ENCODE results near the genes AQP12A and ANO7.

- PRO-cap: no peak
These were observed 7.1 kb downstream of the RNPEPL1 start for GRCh38 chr2:240575164-240575995.

DNA sequence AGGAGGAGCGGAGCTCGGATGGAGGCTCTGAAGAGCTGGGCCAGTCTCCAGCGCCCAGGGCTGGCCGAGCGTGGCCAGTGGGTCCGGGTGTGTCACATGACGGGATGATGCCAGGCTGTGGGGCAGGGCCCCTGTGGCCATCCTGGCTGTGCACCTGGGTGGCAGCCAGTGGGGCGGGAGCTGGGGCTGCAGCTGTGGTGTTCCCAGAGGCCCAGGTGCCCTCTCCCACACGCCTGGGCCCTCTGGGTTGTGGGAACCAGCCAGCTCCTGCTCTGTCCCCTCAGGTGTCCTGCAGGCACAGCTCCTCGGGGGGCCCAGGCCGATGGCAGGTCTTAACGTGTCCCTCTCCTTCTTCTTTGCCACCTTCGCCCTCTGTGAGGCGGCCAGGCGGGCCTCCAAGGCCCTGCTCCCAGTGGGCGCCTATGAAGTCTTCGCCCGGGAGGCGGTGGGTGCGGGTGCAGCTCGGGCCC lies at the start of gene AQP12A:
AQP12A (plus strand) TSS at position 275 of the 470 bp plus-strand sequence.
- PRO-cap: no peak

DNA sequence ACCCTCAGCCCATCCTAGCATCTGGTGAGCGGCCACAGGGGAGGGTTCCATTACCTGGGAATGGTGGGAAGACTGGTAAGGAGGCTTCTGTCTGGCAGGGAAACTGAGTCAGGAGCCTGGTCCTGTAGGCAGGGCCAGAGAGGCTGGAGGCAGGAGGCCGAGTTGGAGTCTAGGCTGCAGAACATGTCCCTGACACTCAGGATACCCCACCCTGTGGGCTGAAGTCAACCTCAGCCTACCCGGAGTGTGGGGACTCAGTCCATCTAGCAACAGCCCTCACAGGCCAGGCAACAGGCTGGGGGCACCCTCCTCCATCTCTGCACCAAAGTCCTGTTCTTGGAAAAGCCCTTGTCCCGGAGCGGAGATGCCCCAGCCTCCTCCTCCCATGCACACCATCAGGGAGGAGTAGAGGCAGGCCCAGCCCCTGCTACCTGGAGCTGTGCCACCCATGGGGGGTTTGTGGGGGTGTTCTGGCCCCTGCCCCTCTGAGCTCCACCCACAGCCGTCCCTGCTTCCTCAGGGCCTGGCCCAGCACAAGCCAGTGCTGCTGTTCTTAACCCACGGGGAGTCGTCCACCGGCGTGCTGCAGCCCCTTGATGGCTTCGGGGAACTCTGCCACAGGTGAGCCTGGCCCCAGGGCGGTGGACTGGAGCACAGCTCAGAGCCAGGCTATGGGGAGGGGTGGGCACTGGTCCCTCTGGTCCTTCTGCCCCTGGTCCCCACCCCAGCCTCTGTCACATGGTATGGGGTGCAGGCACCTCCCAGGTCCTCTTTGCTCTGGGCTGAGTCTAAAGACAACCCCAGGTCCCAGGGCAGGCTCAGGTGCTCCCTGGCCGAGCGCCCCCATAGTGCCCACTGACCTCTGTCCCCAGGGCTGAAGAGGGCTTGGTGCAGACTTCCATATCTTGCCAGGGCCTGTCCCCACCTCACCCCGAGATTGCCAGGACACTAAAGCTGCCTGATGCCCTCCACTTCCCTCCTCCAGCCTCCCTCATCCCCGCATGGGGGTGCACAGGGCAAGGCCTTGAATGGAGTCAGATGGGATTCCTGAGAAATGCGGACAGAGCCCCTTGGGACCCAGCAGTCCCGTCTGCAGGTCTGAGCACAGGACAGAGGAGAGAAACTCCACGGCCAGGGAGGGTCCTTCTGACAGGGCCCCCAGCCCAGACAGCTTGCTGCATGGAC lies 2.6 kb downstream of the AGXT start:
- PRO-cap: no peak

DNA sequence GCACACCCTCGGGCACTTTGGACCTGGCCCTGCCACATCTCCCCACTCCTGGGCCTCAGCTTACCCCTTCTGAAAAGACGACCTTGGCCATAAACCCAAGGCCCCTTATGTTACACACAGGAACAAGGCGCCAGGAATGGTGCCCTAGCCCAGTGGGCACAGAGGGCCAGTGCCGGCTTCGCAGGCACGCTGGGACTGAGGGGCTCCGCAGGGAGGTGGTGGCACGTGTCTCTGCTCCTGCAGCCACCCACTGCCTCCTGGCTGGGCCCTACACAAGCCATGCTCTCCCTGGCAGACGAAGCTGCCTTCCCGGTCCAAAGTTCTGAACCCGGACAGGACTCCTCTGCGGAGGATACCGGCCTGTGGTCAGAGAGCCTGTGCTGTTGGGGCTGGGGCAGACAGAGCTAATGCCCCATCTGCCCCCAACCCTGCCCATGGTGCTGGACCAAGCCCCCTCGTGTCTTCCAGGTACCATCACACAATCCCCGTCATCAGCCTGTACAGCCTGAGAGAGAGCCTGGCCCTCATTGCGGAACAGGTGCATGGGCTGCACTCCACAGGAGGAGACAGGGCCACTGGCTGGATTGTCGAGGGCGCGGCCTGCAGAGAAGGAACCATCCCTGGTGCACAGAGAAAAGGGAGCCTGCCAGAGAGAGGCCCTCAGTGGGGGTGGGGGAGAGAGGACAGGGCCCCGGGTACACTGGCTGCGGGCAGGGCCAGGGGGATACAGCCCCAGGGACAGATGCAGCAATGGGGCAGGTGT lies 7.0 kb downstream of the AGXT start:
- PRO-cap: no peak

GRCh38 chr2:240985852-240986370 lies 12.5 kb upstream of the SNED1 start:
- PRO-cap: no peak

DNA sequence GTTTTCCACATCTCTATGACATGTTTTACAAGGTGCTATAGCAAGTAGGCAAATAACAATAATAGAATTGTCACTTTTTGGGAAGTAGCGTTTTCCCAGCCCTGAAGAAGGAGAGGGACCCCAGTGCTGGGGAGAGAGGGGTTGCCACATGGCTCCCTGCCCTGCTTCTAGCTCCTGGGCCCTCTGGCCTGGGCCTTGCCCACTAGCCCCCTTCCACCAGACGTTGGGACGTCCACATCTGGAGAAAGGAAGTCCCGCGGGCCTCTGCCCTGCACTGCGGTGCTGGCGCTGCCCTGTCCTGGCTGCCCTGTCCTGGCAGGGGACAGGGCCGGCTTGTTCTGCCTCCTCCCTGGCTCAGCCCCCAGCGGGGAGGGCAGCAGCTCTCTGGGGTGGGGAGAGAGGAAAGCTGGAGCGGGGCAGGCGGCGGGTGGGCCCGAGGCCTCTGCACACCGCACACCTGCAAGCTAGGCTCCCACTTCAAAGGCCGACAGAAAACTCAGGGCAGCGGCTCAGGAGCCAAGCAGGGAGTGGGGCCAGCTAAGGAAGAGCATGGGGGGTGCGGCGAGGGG lies 13.2 kb downstream of the SNED1 start:
- PRO-cap: no peak

GRCh38 chr2:241049364-241050593 lies 51.4 kb downstream of the SNED1 start:
- PRO-cap: no peak

GRCh38 chr2:241081162-241081959 lies 20.7 kb downstream of the MTERF4 start:
- PRO-cap: no peak

DNA sequence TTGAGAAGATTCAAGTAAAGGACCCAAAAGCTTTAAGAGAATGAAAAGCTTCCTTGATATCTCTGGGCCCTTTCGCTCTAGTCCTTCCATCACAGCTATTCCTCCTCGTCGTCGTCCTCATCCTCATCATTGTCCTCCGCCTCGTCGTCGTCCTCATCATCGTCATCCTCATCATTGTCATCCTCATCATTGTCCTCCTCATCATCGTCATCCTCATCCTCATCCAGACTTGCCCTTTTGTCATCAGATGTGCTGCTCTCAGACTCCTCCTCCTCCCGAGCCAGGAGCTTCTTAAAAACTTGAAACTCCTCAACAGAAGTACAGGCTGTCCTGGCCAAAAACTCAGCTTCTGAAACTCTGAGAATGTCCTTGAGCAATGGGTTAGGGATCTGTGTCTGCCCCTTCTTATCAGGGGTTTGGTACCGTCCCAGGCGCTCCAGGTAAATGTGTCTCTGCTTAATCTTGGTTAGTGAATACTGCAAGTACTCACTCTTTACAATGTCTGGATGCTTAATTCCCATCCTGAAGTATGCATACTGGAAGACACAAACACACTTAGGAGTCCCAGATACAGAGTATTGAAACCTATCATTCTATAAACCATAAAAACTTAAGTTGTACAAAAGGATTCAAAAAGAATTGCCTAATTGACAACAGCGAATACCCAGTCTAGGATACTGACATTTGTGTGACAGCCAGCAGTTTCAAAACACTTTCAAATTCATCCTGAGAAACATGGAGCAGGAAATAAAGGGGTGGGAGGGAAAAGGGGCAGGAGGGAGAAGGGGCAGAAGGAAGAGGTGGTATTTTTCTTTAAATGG lies 6.0 kb downstream of the MTERF4 start:
- PRO-cap: no peak

- PRO-cap: unidirectional peak, minus-strand start at chr2:241108886
These were observed 6.3 kb upstream of the MTERF4 start for GRCh38 chr2:241108152-241109006.

- PRO-cap: no peak
These were observed 22.6 kb downstream of the PASK start for GRCh38 chr2:241126280-241127369.

DNA sequence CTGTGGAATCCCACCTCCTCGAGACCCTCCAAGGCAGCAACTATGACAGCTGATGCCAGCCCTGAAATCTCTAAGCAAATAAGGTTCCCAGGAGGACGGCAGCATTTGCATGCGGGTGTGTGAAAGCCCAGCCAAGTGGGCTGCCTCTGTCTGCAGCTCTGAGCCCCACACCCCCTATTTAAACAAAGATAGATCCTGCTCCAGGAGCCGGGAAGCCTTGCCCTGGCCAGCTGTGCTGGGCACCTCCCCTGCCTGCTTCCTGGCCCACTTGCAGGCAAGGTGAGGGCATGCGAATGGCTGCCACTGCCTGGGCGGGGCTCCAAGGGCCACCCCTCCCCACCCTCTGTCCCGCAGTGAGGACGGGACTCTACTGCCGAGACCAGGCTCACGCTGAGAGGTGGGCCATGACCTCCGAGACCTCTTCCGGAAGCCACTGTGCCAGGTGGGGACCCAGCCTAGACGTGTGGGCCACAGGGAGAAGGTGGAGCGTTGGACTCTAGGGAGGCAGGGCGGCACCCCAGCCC lies at the start of gene ANO7:
ANO7 (plus strand) TSS at position 353 of the 524 bp plus-strand sequence.
- PRO-cap: bidirectional peak, plus-strand start at position 365 of the sequence, minus-strand start at position 160 of the sequence

DNA sequence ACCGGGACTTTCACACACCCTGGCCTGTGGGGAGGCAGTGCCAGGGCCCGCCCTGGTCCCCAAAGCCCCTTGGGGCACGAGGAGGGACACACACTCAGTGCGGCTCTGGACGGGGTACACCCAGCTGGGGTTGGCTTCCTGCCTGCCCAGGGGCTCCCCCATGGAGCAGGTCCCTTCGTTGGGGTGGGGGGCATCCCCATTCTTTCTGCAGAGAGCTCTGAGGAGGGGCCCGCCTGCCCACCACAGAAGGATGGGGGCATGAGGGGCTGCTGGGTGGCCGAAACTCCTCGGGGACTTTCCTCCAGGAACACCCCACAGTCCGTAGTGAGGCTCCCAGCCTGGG lies 343 bp downstream of the ANO7 start:
- PRO-cap: no peak

- PRO-cap: no peak
These were observed 41.6 kb downstream of the ANO7 start for GRCh38 chr2:241230024-241230524.

- PRO-cap: no peak
These were observed 52.8 kb downstream of the HDLBP start for GRCh38 chr2:241262449-241263199.

- PRO-cap: no peak
These were observed 19.2 kb downstream of the SEPTIN2 start for GRCh38 chr2:241334910-241335325.

DNA sequence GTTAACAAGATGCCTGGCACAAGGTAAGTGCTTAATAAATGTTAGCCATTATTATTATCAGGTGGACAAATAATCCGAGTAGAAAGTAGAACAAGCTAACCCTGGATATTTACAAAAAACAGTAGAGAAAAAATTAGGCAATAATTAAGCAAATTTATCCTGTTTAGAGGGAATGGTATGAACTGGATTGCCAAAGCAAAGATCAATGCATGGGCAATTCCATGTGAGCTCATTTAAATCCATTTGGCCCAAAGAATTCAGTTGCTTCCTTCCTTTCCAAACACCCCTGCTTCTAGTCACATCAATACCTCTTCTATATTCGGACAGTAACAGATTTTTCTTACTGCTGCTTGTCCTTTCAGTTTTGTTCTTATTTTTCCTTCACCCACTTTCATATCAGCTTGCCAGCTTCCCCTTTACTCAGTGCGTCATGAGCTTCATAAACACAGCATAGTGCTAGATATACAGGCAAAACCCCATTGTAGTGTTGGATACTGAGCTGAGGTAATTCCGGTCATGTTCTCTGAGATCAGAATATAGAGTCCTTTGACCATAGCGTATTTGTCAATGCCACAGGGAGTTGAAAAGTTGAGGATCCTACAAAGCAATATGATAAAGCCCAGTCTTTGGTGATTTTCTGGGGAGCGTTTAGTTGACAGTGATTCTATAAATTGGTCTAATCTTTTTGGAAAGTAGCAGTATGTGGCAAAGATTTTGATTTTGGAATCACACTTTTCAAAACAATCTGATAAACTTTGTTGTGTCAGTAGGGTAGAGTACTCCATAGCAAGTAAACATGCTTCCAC lies 2.3 kb downstream of the FARP2 start:
- PRO-cap: bidirectional peak, plus-strand start at position 479 of the sequence, minus-strand start at position 366 of the sequence

GRCh38 chr2:241496133-241496640 lies 12.2 kb downstream of the STK25 start:
- PRO-cap: no peak

- PRO-cap: no peak
These were observed 17.9 kb upstream of the BOK start for GRCh38 chr2:241540417-241541366.

- PRO-cap: no peak
These were observed 11.3 kb upstream of the BOK start for GRCh38 chr2:241547217-241547766.